ENCODE results near the genes DDX17, CBY1 and CBX7.

DNA sequence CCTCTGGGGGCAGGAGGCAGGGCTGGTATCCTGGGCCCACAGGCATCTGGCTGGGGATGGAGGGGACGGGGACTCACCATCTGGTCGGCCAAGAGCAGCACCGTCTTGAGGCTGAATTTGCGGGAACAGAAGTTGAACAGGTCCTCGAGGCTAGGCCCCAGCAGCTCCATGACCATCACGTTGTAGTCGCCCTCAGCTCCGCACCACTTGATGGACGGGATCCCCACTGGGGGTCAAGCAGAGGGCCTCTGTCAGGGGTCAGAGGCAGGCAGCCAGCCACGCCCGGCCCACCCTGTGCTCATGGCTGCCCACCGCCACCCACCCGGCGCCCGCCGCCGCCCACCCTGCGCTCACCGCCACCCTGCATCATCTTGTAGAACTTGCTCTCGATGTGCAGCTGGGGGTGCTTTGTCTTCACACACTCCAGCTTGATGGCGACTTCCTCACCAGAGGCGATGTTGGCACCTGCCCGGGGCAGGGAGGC, 14.4 kb downstream of the CSNK1E start:
- PRO-cap: unidirectional peak, minus-strand start at position 179 of the sequence; unidirectional peak, minus-strand start at position 370 of the sequence
- RRBS, 2 experiments: 78 to 86% methylated on average over 3 to 4 of the region's 23 CpGs

DNA sequence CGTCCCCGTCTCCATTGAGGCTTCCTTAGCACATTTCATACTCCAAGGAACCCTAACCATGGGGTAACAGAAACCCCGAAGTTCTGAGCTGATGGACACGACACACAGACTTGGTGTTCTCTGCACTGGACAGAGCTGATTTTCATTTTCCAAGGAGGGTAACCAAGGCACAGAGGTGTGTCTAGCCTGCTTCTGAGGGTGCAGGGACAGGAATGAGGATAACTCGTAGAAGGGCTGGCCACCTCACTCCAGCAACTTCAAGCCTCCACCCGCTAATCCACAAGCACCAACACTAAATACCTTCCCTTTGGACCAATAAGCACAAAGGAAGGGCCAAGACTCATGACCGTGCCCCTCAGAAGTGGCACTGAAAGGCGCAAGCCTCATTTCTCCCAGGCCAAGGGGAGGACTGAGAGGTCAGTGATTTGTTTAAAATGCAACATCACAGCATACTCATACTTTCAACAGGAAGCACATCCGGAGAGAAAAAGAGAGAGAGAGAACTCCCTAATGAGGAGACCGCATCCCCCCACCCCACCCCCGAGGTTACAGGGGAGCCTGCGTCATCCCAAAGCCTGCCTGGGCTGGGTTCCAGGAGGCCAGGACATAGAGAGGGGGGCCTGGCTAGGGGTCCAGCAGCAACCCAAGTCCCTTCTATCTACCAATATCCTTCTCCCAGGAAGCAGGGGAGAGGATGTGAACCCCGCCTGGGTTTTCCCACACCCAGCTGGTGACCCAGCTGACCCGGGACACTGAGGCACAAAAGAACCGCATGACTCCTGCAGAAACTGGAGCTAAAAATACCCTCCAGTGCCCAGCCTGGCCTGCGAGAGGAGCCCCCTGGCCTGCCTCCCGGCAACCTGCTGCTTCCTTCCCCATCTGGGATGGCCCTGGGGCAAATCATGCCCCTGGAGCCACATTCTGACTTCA, 3.9 kb downstream of the CSNK1E start:
- PRO-cap: no peak
- RRBS, 2 experiments: 65 to 80% methylated on average over 2 to 4 of the region's 17 CpGs

DNA sequence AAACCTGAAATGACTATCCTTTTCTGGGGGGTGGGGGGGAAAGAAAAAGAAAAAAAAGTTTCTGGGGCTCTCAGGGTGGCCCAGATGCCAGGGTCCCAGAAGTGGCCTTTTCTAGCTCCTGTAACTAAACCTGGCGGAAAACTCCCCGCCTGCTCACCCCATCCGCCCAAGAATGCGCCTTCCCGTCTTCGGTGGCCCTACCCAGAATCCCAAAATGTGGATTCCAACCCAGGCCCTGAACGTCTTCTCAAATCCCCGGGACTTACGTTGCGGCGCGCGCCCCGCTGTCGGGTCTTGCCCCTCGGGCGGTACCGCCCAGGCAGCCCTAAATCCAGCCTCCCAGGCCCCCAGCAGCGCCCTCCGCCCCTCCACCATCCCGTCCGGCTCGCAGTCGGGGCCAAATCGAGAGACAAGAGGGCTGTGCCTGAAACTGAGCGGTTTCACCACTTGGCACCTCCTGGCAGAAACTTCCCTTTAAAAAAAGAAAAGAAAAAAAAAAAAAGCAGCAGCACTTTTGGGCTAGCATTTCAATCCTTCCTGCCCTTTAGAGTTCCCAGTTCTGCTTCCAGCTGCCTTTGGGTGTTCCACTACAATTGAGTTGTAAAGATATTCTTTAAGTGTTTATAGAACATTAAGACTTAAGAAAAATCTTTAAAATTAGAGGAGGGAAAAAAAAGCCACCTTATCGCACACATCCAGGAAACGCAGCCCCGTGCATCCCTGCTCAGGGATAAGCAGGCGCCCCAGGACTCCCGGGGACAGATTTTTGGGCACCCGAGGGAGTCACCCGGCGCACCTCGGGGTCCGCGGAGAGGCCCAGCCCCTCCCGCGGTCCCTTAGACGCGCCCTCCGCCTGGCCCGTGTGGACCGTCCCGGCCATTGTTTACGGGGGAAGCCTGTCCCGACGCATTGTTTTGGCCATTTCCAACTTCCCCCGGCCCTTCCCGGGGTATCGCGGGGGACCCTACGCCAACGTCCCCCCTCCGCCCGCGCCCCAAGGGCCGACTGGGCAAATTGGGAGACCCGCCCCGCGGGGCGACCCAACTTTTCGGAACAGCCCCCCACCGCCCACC, 57.6 kb downstream of the KCNJ4 start:
- PRO-cap: bidirectional peak, plus-strand start at position 390 of the sequence, minus-strand start at position 249 of the sequence; bidirectional peak, plus-strand start at position 879 of the sequence, minus-strand start at position 595 of the sequence
- RRBS, 2 experiments: under 1 to 1% methylated on average over 11 to 12 of the region's 64 CpGs

GRCh38 chr22:38482595-38483180, 14.8 kb downstream of the KDELR3 start:
- PRO-cap: no peak
- RRBS, 2 experiments: no CpG with 5 or more reads among the region's 5 CpGs

GRCh38 chr22:38490460-38490861, 15.7 kb downstream of the DDX17 start:
- PRO-cap: unidirectional peak, minus-strand start at chr22:38490709
- RRBS, 2 experiments: no CpG with 5 or more reads among the region's 2 CpGs

- PRO-cap: bidirectional peak, plus-strand start at chr22:38506083, minus-strand start at chr22:38506308
- RRBS, 2 experiments: 0% methylated on average over 4 of the region's 37 CpGs; no CpG with 5 or more reads in 1 of the 2 experiments
Measured at GRCh38 chr22:38506131-38506416, at the start of gene DDX17. DDX17 (minus strand) TSS chr22:38506311.

DNA sequence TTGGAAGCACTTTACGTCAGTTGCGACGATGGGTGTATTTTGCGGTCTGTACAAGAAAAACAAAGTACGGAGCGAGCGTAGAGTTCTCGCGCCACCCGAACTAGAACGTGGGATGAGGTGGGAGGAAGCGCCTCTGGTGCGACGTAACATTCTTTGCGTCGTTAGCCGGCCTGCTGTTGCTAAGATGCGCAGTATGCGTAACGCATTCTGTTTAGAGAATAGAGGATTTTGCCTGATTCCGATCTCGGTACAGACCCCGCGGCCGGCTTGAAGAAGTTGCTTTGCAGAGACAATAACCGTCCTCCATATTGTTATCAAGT, 266 bp upstream of the DDX17 start:
- PRO-cap: bidirectional peak, plus-strand start at position 164 of the sequence, minus-strand start at position 114 of the sequence; bidirectional peak, plus-strand start at position 250 of the sequence, minus-strand start outside the sequence
- RRBS, 2 experiments: under 1% methylated on average over 6 to 9 of the region's 26 CpGs

DNA sequence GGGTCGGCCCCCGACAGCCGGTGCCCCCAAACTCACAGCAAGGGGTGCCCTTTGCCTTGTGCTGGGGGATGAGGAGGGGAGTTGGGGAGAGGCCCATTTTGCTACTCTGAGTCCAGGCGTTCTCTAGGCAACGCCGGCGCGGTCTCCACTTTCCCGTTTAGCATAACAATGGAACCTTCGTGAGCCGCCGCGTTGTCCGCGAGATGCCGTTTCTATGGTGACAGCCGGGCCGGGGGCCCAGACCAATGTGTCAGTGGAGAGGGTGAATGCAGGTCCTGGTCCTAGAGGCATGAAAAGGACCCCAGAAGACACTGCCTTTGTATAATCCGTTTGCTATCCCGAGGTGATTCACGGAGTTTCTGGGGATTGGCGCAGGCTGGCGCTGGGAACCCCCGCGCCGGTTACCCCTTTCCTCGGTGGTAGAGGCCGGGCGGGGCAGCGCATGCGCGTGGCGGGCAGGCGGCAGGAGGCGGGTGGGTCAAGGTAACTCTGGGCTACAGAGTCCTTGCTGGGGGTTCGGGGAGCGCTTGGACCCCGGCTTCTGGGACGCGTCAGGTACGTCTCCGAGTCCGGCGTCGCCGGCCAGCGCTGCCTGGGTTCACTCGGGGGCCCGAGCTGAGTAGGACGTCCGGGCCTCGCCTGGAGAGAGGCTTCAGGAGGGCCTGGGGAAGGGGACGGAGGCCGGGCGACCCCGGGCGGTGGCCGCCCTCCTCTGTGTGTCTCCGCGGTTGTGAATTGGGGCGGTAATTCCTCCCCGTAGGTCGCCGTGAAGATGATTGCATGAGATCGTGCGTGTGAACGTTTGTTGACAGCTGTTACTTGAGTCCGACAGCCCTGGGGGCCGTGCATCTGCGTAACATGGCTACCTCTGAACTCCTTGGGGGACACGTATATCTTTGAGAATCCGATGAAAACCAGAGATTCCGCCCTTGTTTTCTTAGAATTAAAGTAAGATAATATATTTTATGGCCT, at the start of gene CBY1:
Gene CBY1, plus strand, starts transcription at position 443 of the 972 bp plus-strand sequence.
- PRO-cap: bidirectional peak, plus-strand start at position 240 of the sequence, minus-strand start at position 170 of the sequence; bidirectional peak, plus-strand start at position 465 of the sequence, minus-strand start at position 361 of the sequence; bidirectional peak, plus-strand start at position 818 of the sequence, minus-strand start at position 732 of the sequence
- RRBS, 2 experiments: 1 to 3% methylated on average over 20 to 28 of the region's 73 CpGs

- PRO-cap: bidirectional peak, plus-strand start at chr22:38706796, minus-strand start at chr22:38706485
- RRBS, 2 experiments: 2 to 6% methylated on average over 1 of the region's 56 CpGs
Measured at GRCh38 chr22:38706284-38707156, 776 bp downstream of the GTPBP1 start.

DNA sequence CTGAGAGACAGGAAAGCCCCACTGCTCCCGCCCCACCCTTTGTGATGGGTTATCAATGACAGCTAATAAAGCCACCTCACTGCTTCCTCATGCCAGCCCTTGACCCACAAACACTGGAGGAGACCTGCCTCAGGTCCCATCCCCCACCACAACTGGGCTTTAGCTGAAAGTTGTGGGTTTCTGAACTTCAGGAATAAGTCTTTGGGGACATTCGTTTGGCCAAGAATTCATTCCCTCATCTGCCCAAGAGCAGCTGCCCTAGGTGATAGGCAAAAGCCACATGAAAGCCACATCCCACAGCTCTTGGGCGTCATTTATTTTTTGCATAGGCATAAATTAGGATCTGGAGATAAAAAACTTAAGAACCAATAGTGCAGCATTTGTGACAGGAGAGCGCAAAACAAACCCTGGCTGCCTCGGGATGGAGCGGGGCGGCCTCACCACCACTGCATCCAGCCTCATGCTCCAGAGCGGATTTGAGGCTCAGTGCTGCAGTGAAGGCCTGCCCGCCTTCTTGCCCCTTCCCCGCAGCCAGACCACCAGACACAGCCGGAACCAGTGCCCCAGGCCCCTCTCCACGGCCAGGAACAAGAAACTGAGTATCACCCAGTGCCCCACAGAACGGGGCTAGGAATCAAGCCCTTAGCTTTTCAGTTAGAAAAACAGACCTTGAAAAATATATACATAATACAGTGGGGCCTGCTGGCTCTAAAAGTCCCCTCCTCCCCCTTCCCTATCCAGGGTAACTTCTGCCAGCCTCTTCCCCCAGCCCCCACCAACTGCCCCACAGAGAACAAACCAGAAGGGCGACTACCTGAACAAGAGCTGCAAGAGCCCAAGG, 21.1 kb downstream of the SUN2 start:
- PRO-cap: no peak
- RRBS, 2 experiments: no CpG with 5 or more reads among the region's 14 CpGs

DNA sequence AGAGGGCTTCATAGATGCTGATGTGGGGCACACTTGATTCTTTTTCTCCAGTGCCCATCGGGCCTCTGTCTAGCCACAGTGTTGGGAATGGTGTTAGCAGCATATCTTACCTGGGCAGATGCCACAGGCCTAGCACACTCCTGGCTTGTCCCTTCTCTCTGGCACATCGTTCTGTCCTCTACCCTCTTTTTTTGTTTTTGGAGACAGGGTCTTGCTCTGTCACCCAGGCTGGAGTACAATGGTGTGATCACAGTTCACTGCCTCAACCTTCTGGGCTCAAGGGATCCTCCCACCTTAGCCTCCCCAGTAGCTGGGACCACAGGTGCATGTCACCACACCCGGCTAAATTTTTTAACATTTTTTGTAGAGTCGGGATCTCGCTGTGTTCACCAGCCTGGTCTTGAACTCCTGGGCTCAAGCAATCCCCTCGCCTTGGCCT, 19.1 kb downstream of the SUN2 start:
- PRO-cap: no peak
- RRBS, 2 experiments: no CpG with 5 or more reads among the region's 6 CpGs

- PRO-cap: no peak
- RRBS, 2 experiments: no CpG with 5 or more reads among the region's 16 CpGs
Measured at GRCh38 chr22:38756699-38757253, 978 bp upstream of the SUN2 start.

DNA sequence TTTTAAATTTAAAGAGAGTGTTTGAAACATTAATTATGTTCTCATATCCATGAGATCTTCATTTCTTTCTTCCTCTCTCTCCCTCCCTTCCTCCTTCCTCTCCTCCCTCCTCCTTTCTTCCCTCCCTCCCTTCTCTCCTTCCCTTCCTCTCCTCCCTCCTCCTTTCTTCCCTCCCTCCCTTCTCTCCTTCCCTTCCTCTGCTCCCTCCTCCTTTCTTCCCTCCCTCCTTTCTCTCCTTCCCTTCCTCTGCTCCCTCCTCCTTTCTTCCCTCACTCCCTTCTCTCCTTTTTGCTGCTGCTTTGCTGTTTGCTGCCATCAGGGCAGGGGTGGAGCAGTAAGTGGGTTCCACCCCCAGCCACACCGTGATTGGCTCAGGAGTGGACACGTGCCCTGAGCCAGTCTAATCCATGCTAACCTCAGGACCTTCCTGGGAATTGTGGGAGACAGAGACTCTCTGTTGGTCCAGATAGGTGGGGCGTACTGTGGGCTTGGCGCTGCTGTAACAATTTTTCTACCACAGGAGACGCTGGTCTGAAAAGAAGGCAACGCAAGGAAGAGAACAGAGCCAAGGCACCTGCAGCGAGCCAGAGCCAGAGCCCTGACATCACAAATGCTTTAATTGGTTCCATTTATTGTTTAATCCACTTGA, 33.7 kb upstream of the APOBEC3A start:
- PRO-cap: bidirectional peak, plus-strand start at position 439 of the sequence, minus-strand start at position 340 of the sequence
- RRBS, 2 experiments: no CpG with 5 or more reads among the region's 7 CpGs

DNA sequence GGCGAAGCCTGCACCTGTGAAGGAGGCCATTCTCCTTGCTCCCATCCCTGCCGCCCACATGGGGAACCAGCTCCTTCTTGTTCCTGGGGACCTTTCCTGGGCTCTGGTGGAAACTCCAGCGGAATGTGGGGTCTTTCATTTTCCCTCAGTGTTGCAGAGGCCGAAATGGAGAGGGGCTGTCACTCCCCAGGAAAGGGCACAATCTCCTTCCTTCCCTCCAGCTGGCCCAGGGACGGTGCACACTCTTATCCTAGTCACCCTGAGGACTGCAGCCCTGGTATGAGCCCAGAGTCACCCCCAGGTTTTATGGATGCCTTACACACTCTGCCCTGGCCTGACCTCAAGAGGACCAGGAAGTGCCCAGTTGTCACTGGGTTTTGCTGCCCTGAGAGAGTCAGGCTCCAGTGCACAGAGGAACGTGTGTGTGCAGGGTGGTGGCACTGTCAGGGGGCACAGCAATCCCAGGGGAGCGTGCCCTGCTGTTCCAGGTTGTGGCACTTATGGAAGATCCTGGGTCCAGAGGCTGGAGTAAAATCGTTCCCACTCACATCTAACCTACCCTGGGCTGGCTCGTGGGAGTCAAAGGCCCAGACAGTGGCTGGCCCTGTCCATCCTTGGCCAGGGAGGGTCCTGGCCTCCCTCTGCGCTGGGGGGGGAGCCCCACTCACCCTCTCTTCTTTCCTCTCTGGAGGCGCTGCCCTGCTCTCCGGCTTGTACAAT, 7.5 kb downstream of the APOBEC3A start:
- PRO-cap: no peak
- RRBS, 2 experiments: no CpG with 5 or more reads among the region's 12 CpGs

- PRO-cap: no peak
- RRBS, 2 experiments: no CpG with 5 or more reads among the region's 16 CpGs
Measured at GRCh38 chr22:38992591-38993551, 10.7 kb downstream of the APOBEC3B start.

DNA sequence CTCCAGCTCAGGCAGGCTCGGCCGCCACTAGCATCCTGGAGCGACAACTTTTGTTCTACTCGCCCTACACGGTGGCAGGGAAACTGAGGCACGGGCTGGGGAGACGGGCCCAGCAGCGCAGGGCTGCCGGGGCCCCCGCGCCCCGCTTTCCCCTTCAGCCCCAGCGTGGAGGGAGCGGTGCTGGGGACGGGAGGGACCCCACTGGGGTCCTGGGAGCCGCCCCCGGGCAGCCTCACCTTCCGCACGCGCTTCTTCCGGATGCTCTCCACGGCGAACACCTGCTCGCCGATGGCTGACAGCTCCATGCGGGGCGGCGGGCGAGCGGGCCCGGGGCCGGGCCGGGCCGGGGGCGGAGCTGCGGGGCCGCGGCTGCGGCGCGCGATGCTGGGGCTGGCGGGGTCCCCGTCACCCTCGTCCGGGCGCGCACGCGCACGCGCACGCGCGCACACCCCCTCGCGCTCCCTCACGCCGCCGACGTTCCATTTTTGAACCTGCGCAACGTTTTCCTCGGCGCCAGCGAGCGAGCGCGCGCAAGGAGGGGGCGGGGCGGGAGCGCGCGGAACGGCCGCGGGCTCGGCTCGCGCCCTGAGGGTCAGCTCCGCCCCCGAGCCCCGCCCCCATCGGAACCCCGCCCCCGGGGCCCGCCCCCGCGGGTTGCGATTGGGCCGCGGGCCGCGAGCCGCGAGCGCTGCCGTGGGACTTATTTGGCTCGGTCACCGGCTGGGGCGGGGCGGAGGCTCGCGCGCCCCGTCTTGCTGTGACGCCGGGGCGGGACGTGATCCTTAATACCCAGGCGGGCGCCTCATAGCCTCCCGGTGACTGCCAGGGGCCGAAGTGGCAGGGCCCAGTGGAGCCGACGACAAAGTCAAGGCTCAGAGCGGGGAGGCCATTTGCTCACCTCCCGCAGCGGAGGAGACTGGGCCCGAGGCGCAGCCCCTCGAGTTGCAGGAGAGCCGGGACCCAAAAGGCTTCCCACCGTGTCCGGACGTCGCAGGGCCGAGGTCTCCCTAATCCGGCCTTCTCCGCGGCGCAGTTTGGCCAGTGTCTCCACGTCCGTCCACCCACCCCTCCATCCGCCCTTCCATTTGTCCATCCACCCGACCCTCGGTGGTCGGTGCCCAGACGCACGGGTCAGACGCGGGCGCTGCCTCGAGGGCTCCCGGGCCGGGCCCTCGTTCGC, at the start of gene CBX7:
Gene CBX7, minus strand, starts transcription at position 541 of the 1,180 bp plus-strand sequence.
- PRO-cap: bidirectional peak, plus-strand start at position 812 of the sequence, minus-strand start at position 433 of the sequence
- RRBS, 2 experiments: 4 to 5% methylated on average over 56 of the region's 149 CpGs

DNA sequence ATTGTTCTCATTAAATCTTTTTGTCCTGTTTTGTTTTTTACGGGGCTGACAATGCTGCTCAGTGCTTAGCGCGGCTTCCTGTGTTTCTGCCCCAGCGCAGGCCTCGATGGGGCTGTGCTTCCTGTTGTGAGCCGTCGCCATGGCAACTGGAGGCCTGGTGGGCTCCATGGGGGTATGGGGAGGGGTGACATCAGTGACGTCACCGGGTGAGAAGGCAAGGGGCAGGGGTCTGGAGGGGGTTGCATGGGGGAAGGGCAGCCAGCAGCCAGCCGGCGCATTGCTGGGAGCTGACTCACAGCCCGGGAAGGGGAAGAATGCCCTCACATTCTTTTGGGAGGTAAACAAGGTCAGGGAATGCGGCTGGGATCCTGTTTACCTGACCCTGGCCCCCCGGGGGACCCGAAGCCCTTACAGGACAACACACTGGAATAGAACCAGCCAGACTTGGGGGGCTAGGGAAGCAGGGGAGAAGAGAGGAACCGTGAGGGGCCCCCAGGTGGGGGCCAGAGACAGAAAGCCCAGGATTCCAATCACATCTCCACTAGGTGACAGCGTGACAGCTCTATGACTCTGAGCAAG, 22.3 kb upstream of the CBX7 start:
- PRO-cap: no peak
- RRBS, 2 experiments: 2 to 7% methylated on average over 5 of the region's 17 CpGs

- PRO-cap: no peak
- RRBS, 2 experiments: no CpG with 5 or more reads among the region's 19 CpGs
Measured at GRCh38 chr22:39184951-39185810, 32.7 kb upstream of the CBX7 start.

DNA sequence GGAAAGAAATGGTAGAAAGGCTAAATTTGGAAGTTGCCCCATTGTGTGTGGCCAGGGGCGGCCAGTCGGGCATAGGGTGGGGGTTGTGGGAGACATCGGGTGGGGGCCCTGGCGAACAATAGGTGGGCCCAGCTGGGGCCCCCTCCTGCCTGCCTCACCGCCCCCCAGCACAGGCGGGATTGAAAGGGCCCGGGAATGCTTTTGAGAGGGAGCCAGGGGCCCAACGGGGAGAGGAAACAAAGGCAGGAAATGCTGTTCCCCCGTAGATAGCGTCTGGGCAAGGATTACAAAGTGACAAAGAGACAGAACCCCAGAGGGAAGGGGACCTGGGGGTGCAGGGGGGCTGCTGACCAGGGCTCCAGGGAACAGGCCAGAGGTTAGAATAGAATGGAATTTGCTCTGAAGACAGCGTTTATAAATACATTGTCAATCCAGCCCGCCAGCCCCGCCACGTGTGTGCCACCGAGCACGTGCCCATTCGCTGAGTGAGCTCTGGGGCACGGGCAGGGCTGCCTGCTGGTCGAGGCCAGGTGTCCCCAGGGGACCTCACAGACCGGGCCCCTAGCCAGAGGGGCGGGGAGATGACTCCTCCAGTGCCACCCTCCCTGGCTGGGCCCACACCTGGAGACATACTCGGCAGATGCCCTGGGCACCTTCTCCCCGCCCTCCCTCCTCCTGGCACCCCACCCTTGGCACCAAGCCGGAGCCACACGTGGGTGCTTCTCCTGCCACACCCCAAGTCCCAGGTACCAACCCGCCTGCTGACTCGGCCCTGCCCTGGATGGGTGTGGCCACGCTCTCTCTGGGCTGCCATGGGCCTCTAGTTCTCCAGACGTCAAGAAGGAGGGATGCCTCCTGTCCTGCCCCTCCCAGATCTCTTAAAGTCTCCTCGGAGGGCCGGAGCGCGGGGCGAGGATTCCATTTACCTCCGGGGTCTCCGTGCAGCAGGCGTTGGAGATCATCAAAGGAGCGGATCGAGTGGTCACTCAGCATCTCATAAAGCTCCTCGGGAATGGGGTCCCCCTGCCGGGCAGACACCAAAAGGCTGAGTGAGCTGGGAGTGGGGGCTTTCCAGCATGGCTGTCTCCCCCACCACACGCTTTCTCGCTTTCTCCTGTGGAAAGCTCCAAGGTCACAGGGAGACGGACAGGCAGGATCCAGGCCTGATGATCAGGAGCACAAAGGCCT, 9.5 kb downstream of the PDGFB start:
- PRO-cap: no peak
- RRBS, 2 experiments: 80 to 92% methylated on average over 5 of the region's 44 CpGs

DNA sequence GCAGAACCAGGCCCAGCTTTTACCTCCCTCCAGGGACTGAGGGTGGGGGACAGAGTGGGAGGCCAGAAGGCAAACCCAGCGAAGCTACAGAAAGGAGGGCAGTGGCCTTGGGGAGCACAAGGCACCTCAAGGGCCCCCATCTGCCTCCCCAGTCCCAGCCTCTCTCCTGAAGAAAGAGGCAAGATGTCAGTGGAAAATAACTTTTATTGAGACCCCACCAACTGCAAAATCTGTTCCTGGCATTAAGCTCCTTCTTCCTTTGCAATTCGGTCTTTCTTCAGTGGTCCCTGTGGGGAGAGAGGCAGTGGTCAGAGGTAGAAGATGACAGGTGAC, 6.8 kb downstream of the RPL3 start:
- PRO-cap: bidirectional peak, plus-strand start at position 99 of the sequence, minus-strand start outside the sequence
- RRBS, 2 experiments: no CpG with 5 or more reads among the region's 2 CpGs